Measurements from ENCODE around the genes ZNF605 and ZNF10.

- RRBS: no CpG with 5 or more reads among the region's 11 CpGs
These were observed 23.7 kb downstream of the NOC4L start for GRCh38 chr12:132167990-132168271.

DNA sequence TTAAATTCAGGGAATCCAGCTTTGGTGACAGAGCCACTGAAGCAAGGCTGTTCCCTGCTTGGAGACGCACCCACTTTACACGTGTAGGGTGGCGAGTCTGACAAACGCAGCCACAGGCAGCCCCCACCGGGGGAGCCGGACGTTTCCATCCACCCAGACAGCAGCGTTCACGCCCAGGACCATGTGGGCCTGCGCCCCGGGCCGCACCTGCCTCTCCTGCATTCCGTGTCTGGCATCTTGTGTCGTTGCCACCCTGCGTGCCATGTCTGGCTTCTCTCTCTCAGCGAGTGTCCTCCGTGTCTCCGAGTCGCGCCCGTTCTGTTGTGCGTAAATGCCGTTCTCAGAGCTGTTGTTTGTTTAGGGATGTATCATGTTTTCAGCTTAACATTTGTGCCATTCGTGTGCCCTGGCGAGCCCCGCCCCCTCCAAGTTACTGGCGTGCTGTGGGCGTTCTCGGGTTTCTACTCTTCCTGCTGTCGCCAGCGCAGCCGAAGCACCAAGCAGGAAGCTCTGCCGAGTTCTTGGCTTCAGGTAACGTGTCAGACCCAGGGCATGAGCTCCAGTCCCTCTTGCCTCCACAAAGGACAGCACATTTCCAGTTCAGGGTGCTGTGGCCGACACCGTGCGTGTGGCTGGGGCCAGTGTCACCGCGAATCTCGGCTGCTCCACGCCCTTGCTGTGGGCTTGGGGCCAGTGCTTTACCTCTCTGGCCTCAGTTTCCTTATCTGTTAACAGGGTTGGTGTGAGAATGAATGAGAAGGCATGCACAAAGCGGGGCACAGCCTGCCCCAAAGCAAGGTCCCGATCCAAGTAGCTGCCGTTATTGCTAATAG is 34.7 kb downstream of the NOC4L start:
- RRBS: 66% methylated on average over 6 of the region's 44 CpGs

GRCh38 chr12:132189138-132190660 is 45.4 kb downstream of the NOC4L start:
- RRBS: 11% methylated on average over 51 of the region's 142 CpGs

- RRBS: no CpG with 5 or more reads among the region's 11 CpGs
These were observed 2.6 kb upstream of the FBRSL1 start for GRCh38 chr12:132487384-132487768.

DNA sequence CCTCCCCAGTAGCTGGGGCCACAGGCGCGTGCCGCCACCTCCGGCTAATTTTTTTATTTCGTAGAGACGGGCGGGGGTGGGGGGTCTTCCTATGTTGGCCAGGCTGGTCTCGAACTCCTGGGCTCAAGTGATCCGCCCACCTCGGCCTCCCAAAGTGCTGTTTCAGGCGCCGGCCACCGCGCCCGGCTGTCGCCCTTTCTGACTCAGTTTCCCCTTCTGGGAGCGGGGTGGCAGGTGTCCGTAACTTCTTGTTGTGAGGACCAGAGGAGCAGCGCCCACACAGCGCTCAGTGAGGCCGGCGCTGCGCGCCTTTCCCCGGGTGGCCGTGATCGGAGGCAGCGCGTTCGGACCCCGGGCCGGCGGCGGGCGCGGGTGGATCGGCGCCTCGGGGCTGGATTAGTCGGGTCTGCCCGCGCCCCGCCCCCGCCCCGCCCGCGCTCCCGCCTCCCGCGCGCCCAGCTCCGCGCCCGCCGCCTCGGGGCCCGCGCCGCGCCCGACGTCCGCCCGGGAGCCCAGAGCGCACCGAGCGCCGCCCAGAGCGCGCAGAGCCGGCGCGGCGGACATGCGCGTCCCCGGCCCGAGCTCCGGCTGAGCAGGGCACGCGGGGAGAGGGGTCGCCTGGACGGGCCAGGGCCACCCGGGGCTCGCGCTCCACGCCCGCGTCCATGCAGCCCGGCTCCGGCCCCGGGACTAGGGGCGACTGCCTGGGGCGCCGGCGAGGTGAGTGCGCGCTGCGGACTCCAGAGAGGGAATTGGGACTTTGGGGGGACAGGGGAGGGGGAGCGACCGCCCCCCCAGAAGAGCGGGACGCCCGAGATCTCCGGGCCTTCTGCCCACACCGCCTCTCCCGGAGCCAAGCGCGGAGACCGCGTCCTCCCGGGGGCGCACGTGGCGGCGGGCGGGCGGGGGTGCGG is 50.6 kb downstream of the LRCOL1 start:
- RRBS: 7% methylated on average over 57 of the region's 119 CpGs

DNA sequence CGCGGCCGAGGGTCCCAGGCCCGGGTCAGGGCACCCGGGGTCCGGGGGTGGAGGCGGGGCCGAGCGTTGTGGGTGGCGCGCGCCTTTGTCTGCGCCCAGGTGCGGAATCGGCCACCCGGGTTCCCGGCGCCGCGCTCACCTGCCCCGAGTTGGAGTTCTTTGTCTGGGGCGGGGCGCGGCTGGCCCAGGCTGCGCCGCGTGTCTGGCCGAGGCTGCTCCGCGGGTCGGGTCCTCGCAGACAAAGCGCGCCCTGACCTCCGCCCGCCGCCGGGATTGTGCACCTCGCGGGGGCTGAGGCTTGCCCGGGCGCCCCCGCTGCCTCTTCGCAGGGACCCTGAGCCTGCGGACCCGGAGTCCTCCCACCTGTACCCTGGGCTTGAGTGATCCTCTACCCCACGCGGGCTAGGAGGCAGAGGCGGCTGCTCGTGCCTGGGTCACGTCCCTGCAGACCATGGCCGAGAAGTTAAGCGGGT is 49.9 kb downstream of the LRCOL1 start:
- RRBS: 9% methylated on average over 19 of the region's 53 CpGs

- RRBS: 96% methylated on average over 17 of the region's 24 CpGs
These were observed 28.5 kb downstream of the LRCOL1 start for GRCh38 chr12:132581884-132582359.

DNA sequence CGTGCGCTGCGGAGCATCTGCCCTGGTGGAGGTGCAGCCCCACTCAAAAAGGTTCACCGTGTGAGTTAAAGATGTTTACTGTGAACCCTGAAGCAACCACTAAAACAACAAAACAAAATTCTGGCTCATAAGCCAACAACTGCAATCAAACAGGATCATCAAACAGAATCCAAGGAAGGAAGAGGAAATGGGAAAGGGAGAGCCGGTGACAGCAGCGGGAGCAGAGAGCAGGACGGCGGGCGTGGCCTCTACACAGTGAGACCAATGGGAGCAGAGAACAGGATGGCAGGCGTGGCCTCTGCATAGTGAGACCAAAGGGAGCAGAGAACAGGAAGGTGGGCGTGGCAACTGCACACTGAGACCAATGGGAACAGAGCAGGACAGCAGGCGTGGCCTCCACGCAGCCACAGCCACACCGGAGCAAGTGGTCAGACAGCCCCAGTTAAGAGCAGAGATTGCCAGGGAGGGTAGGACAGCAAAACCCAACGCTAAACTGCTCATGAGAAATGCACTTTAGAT is 16.5 kb downstream of the LRCOL1 start:
- RRBS: no CpG with 5 or more reads among the region's 15 CpGs

DNA sequence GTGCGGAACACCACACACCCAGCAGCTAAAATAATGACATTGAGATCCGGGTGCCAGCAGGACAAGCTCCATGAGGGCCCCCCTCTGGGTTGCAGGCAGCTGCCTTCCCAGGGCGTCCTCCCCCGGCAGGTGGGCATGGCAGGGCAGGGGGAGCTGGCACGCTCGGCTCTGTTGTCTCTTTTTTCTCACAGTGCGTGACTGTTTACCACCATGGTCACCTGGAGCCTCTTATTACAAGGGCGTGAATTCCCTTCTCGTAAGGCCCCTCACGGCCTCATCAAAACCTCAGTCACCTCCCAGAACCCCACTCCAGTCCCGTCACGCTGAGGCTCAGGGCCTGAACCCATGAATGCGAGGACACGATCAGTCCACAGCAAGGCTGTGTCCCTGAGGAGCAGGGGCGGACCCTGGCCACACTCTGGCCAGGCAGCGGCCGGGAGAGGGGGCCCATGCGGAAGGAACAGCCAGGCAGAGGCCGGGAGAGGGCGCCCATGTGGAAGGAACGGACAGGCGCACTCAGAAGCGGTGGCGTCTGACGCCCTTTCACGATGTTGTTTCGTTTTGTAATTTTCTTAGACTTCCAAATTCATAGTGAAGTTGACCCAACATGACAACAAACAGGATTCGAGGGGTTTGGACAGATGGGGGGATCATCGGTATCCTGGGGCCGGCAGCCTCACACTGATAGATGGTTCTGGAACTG is 10.1 kb downstream of the LRCOL1 start:
- RRBS: no CpG with 5 or more reads among the region's 30 CpGs

GRCh38 chr12:132726122-132727218 is 15.8 kb downstream of the PGAM5 start:
- RRBS: no CpG with 5 or more reads among the region's 24 CpGs

GRCh38 chr12:132734373-132734937 is 23.8 kb downstream of the PGAM5 start:
- RRBS: no CpG with 5 or more reads among the region's 14 CpGs

- RRBS: 3% methylated on average over 7 of the region's 74 CpGs
These were observed at the start of gene ZNF605 for GRCh38 chr12:132955683-132956539. Gene ZNF605 (minus strand): TSS chr12:132956306.

GRCh38 chr12:133130136-133131229 is at the start of gene ZNF10:
Gene ZNF10 (plus strand): TSS chr12:133130627.
- RRBS: 2% methylated on average over 3 of the region's 100 CpGs

GRCh38 chr12:133191334-133192035 is 10.2 kb downstream of the ZNF268 start:
- RRBS: no CpG with 5 or more reads among the region's 2 CpGs

All from HTR-8/SVneo (cell line).